Measurements from ENCODE around the gene DDI2.

GRCh38 chr1:14254222-14254590, 344.3 kb upstream of the KAZN start:
- PRO-cap: no peak
- RAMPAGE, long total RNA: no peak

DNA sequence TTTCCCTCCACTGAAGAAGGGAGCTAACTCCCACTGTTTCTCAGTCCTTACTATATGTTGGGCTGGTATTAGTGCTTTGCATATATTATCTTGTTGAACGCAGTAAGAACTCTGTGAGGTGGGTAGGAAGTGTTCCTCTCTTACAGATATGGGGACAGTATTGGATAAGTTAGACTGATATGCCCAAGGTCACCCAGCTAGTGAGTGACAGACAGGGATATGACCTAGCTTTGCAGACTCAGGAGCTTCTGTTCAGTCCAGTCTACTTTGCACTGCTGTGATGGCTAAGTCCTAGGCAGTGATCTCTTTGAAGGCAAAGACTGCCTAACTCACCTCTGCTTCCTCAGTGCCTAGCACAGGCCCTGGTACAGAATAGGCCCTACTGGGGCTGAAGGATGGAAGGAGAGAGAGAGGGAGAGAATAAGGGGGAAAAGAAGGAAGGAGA, 203.8 kb upstream of the KAZN start:
- PRO-cap: no peak
- RAMPAGE, long total RNA: no peak

DNA sequence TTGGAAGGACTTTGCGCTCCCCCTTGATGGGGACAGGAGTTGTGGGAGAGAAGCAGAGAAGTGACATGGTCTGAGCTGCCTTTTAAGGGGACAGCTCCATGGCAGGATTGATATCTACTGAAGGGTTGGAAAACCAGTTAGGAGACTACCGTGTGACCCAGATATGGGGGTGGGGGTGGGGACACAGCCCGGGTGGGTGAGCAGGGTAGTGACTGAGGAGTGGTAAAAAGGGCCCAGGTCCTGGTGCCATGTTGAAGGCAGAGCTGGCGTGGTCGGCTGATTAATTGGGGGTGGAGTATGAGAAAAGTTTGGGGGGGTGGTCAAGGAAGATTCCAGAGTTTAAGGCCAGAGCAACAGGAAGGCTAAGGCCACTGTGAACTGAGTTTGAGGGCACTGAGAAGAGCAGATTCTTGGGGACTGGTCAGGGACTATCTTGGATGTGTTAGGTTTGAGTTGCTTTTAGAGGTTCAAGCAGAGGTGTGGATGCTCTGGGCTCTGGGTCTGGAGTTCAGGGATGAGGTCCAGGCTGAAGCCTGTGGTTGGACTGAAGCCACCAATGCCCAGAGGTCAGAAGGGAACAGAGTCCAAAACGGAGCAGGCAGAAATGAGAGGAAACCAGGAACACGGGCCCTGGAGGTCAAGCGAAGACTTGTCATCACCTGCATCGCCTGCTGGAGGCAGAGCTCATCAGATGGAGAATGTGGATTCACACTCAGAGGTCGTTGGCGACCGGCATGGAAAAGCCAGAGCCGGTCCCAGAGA, 129.8 kb upstream of the TMEM51 start:
- PRO-cap: no peak
- RAMPAGE, long total RNA: no peak

DNA sequence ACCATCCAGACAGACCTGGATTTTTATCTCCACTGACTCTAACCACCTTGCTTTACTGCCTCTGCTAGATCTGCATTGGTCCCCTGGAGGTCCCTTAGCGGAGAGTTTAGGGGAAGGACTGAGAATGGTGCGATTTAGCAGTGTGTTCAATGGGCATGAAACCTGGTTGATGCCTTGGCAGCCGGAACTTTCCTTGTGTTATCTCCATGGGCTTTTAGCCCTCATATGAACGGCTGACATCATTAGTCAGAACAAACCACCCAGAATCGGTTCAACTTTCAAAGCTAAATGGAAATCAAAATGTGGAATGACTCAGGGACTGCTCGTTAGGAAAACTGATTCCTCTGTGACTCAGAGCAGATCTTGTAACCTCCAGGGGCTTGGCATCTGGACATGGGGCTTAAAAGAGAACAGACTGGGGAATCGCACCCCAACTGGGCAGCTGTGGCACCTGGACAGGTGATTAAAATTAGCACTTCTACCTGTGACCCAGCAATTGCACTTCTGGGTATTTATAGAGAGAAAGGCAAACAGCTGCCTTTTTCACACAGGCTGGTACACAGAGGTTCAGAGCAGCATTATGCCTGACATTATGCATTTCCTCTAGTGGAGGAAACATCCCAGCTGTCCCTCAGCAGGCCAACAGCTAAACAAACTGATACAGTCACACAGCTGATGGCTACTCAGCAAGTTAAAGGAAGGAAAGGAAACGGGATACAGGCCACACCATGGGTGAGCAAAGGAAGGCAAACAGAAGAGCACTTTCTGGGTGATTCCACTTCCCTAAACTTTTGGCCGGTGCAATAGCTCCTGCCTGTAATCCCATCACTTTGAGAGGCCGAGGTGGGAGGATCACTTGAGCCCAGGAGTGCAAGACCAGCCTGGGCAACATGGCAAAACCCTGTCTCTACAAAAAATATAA, 25.4 kb downstream of the TMEM51 start:
- PRO-cap: no peak
- RAMPAGE, long total RNA: no peak

DNA sequence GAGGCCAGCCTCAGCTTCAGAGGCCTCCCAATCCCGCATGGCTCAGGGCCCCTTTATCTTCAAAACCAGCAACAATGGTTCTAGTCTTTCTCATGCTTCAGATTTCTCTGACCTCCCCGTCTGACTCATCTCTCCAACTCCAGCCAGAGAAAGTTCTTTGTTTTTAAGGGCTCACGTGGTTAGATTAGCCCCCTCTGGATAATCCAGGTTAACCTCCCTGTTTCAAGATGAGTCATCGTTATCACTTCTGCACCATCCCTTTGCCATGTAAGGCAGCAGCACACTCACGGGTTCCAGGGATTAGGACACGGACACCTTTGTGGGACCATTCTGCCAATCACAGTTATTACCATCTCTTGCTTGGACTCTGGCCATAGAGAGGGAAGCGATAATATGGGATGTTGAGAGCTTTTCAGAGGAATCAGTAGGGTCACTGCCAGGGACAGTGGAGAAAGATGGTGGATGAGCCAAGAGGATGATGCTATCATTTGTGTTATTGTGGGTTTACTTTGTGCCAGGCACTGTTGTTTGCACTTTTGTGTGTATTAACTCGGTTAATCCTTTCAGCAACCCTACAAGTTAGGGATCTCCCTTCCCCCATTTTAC, 13.7 kb downstream of the FHAD1 start:
- PRO-cap: no peak
- RAMPAGE, long total RNA: no peak

- PRO-cap: no peak
- RAMPAGE, long total RNA: no peak
Observed at GRCh38 chr1:15407962-15408250, 1.8 kb upstream of the EFHD2 start.

- PRO-cap: no peak
- RAMPAGE, long total RNA: no peak
Observed at GRCh38 chr1:15410039-15410324, 294 bp downstream of the EFHD2 start.

- PRO-cap: no peak
- RAMPAGE, long total RNA: no peak
Observed at GRCh38 chr1:15428456-15429134, 9.6 kb upstream of the CTRC start.

- PRO-cap: no peak
- RAMPAGE, long total RNA: no peak
Observed at GRCh38 chr1:15432198-15433046, 5.8 kb upstream of the CTRC start.

DNA sequence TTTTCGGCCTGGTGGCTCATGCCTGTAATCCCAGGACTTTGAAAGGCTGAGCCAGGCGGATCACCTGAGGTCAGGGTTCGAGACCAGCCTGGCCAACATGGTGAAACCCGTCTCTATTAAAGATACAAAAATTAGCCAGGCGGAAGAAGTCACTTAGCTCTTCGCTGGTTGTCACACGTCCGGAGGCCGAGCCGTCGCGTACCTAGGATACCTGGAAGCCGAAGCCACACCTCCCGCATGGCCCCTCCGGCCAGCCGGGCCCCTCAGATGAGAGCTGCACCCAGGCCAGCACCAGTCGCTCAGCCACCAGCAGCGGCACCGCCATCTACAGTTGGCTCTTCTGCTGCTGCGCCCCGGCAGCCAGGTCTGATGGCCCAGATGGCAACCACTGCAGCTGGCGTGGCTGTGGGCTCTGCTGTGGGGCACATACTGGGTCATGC, 12.9 kb upstream of the DDI2 start:
- PRO-cap: no peak
- RAMPAGE, long total RNA: no peak

- PRO-cap: no peak
- RAMPAGE, long total RNA: no peak
Observed at GRCh38 chr1:15605550-15606308, 11.5 kb upstream of the DDI2 start.

- PRO-cap: no peak
- RAMPAGE, long total RNA: no peak
Observed at GRCh38 chr1:15616686-15617926, at the start of gene DDI2. Gene DDI2 (plus strand): TSS chr1:15617458.

DNA sequence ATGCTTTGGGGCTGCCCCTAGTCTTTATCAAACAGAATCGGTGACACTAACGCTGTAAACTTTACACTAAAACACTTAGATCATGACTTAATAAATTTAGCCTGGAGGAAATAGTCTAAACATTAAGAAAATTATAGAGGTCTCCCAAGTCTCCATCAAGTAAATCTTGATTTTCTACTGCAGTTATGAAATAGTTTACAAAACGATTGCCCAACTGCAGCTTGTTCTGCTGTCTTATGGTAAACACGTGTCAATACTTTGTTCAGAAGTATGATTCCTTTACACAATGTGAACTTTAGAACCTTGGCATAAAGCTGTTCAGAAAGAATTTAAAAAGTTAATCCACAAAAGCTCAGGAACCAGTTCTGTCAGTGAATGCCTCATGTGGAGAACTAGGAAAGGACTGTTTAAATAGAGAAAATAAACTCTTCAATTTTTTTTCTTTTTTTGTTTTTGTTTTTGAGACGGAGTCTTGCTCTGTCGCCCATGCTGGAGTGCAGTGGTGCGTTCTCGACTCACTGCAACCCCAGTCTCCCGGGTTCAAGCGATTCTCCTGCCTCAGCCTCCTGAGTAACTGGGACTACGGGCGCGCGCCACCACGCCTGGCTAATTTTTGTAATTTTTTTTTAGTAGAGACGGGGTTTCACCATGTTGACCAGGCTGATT, 1.6 kb downstream of the DDI2 start:
- PRO-cap: no peak
- RAMPAGE, long total RNA: no peak

DNA sequence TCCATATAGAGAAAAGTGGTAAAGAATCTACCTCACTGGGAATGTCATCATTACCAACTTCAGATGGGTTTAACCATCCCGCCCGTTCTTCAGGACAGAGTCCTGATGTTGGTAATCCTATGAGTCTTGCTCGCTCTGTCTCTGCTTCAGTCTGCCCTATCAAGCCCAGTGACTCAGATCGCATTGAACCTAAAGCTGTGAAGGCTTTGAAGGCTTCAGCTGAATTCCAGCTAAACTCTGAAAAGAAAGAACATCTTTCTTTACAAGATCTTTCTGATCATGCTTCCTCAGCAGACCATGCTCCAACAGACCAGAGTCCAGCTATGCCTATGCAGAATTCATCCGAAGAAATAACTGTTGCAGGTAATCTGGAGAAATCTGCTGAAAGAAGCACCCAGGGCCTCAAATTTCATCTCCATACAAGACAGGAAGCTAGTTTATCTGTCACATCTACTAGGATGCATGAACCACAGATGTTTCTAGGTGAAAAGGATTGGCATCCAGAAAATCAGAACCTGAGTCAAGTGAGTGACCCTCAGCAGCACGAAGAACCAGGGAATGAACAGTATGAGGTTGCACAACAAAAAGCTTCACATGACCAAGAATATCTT, 420 bp downstream of the RSC1A1 start:
- PRO-cap: no peak
- RAMPAGE, long total RNA: no peak

DNA sequence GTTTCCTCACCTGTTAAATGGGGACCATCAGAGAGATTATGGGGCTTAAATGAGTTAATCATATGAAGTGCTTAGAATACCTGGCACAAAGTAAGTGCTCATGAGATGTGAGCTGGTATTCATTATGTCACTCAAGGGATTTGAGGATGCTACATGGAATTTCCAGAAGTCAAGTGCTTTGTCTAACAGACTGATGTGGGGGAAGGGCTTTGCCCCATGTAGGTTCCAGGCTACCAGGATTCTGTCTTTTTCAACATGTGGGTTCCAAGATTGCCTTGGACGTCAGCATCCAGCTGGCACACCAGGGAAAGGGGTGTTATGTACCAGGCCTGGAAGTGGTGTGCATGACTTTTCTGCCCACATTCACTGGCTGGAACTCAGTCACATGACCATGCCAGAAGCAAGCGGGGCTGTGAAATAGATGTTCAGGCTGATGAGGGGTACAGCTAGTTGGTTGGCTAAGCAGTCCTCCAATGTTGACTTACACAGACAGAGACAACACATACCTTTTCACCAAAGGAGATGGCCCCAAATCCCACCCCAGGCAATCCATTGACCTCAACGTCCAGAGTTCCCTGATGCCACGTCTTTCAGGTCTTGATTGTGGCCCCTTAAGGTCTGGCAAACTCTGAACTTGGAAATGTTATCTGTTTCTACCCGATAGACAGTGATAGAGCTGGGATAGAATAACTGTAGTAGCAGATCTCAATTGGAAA, 10.3 kb downstream of the RSC1A1 start:
- PRO-cap: no peak
- RAMPAGE, long total RNA: no peak

- PRO-cap: no peak
- RAMPAGE, long total RNA: no peak
Observed at GRCh38 chr1:15680572-15680892, 3.6 kb upstream of the PLEKHM2 start.

- PRO-cap: no peak
- RAMPAGE, long total RNA: no peak
Observed at GRCh38 chr1:15756949-15758090, 1.3 kb upstream of the FBLIM1 start.

DNA sequence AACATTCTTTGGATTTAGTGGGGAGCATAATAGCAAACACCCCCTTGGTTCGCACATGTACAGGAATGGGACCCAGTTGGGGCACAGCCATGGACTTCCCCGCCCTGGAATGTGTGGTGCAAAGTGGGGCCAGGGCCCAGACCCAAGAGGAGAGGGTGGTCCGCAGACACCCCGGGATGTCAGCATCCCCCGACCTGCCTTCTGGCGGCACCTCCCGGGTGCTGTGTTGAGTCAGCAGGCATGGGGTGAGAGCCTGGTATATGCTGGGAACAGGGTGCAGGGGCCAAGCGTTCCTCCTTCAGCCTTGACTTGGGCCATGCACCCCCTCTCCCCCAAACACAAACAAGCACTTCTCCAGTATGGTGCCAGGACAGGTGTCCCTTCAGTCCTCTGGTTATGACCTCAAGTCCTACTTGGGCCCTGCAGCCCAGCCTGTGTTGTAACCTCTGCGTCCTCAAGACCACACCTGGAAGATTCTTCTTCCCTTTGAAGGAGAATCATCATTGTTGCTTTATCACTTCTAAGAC, 21.7 kb downstream of the UQCRHL start:
- PRO-cap: no peak
- RAMPAGE, long total RNA: no peak

DNA sequence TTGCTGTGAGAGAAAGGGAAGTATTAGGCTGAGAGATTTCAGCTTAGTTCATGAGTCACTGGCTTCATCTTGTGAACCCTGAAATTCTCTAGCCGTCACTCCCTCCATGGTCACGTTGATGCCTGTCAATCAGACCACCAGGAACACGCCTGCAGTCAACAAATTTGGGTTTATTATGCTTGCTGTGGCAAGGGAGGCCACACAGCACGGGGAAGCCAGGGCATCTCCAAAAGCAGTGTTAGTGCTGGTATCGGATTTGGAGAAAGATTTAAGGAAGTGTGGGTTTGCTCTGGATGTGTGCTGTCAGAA, 18.7 kb downstream of the UQCRHL start:
- PRO-cap: no peak
- RAMPAGE, long total RNA: no peak

GRCh38 chr1:15794092-15794420, 13.4 kb downstream of the UQCRHL start:
- PRO-cap: no peak
- RAMPAGE, long total RNA: no peak